Epithelial cell of alveolus of lung (primary cell): ENCODE measurements around a stretch of chr1.

DNA sequence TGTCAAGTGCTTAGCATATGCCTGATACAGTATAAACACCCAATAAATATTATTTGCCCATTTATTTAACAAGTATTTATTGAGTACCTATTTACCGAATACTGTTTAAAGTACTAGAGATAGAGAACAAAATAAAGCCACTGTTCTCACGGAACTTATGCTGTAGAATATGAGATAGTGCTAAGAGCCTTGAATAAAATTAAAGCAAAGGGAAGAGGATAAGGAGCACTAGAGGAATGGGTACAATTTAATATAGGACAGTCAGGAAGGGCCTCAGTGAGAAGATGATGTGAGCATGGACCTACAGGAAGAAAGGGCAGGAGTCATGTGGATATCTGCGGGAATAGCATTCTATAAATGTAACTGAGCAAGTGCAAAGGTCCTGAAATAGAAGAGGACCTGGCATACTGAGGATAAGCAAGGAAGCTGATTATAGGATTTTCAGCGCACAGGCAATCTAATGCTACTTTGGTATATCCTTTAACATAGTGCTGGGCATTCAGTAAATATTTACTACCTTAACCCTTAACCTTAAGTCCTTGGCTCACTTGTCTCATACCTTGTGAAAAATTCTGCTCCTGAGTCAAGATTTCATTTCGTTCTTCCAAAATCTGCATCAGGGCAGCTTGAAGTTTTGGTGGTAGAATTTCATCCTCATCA is 12.6 kb upstream of the BCAS2 start:
- RAMPAGE, long total RNA: no peak
- RRBS: no CpG with 5 or more reads among the region's 5 CpGs

DNA sequence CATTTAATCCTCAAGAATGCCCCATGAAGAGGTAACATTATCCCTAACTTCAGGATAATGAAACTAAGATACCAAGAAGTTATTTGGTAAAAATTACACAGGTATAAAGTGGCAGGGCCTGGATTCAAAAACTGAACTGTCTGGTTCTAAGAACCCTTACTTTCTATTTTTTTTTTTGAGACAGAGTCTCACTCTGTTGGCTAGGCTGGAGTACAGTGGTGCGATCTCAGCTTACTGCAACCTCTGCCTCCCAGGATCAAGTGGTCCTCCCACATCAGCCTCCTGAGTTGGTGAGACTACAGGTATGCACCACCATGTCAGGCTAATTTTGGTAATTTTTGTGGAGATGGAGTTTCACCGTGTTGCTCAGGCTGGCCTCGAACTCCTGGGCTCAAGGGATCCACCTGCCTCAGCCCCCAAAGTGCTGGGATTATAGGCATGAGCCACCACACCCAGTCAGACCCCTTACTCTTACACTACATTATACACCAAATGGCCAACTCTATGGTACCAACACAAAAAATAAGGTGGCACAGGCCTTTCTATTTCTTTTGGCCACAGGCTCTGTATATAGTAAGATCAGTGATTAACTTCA is 9.0 kb upstream of the NRAS start:
- RAMPAGE, long total RNA: no peak
- RRBS: no CpG with 5 or more reads among the region's 3 CpGs

DNA sequence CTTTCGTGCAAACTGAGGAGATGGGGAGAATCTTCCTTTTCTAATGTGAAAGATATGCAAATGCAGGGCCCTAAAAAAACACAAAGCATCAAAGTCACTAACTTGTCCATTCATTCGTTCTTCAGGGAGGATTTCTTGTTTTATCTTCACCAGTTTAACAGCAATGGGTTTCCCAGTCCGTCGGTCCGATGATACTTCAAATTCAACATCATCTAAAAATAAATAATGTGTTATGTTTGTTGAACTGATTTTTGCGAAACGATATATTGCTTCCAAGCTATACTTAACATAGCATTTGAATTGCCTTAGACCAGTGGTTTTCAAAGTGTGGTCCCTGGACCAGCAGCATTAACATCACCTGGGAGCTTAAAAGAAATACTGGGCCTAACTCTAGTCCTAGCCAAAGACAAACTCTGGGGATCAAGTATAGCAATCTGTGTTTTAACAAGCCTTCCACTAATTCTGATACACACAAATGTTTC is 19.9 kb downstream of the CSDE1 start:
- RAMPAGE, long total RNA: no peak
- RRBS: no CpG with 5 or more reads among the region's 7 CpGs

DNA sequence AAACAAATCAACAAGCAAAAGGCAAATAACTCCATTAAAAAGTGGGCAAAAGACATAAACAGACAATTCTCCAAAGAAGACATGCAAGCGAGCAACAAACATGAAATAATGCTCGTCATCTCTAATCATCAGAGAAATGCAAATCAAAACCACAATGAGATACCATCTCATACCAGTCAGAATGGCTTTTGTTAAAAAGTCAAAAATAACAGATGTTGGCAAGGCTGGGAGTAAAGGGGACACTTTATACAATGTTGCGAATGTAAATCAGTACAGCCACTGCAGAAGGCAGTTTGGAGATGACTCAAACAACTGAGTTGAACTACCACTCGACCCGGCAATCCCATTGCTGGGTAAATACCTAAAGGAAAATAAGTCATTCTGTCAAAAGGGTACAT is 26.1 kb downstream of the TSPAN2 start:
- RAMPAGE, long total RNA: no peak
- RRBS: no CpG with 5 or more reads among the region's 5 CpGs

DNA sequence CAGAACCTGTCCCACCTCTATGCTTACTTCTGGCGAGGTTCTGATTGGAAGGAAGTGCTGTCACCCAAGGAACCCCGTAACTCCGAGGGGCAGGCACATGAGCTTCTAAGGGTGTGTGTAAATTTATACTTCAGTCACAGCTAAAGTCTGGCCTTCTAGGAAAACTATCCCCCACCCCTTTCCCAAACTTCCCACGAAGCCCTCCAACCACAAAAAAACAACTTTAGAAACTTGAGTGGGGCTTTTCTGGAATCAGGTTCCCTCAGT is 3.9 kb downstream of the TSPAN2 start:
- RAMPAGE, long total RNA: no peak
- RRBS: no CpG with 5 or more reads among the region's 4 CpGs

DNA sequence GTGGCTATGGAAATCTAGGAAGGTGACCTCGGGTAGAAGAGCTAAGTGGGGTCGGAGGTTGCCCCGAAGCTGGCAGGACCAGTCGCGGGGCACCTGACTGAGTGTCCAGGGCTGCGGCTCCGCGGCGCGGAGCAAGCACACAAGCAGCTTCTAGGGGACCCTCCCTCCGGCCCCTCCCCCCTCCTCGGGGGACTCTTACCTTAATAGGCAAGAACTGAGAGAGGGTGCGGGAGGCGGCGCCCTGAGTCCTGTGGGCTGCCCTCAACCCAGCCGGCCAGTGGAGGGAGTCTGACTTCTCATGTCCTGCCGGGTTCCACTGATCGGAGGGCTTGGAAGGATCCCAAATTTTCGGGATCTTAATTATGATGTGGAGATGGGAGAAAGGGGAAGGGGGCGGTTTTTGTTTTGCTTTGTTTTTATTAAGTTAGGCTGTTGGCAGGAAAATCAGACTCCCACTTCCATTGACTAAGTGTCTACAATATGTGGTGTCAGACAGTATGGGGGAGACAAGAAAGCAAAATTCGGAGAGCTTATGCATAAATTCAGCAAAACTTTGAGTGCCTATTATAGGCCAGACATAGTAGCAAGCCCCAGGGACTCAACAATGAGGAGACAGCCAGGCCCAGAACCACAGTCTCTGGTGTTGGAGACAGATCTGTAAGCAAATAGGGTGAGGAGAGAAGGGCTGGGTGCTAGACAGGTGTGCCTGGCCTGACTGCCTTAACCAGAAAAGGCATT is 701 bp upstream of the TSPAN2 start:
- RAMPAGE, long total RNA: no peak
- RRBS: no CpG with 5 or more reads among the region's 21 CpGs

DNA sequence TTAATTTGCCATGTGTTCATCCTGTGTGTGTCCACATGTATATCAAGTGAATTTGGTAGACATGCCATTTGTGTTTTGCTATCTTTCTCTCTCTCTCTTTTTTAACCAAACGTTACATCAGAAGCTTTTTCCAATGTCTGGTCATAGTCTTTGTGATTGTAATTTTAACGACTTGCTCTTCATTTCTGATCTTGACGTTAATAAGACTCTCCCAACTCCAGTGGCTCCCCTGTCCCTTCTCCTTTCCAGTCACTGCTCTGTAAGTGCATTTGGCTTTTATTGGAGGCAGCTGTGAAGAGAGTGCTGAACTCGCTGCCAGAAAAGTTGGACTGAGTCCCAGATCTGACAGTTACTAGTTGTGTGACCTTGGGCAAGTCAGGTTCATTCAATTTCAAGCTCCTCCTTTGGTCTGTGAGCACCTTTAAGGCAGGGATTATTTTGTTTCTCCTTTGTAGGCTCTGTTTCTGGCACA is 109.6 kb upstream of the TSPAN2 start:
- RAMPAGE, long total RNA: no peak
- RRBS: no CpG with 5 or more reads among the region's 4 CpGs

GRCh38 chr1:115266521-115267161 is 71.4 kb downstream of the NGF start:
- RAMPAGE, long total RNA: no peak
- RRBS: no CpG with 5 or more reads among the region's 10 CpGs

DNA sequence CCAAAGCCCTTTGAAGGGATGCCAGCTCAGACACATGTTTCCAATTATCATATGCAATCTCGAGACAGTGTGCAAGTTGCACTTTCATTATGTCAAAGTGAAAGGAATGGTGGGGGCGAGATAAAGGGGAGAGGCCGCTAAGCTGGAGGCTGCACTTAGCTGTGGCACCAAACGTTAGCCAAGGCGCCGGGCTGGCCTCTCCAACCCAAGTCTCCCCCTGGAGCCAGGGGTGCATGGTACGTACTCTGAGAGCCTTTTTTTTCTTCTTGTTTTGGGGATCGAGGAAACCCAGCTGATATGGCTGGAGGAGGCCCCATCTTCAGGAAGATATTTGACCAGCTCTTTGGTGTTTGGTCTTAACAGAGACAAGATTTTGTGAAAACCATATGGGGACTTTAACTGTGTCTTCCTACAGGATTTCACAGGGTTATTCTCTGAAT is 57.9 kb downstream of the NGF start:
- RAMPAGE, long total RNA: no peak
- RRBS: no CpG with 5 or more reads among the region's 8 CpGs

DNA sequence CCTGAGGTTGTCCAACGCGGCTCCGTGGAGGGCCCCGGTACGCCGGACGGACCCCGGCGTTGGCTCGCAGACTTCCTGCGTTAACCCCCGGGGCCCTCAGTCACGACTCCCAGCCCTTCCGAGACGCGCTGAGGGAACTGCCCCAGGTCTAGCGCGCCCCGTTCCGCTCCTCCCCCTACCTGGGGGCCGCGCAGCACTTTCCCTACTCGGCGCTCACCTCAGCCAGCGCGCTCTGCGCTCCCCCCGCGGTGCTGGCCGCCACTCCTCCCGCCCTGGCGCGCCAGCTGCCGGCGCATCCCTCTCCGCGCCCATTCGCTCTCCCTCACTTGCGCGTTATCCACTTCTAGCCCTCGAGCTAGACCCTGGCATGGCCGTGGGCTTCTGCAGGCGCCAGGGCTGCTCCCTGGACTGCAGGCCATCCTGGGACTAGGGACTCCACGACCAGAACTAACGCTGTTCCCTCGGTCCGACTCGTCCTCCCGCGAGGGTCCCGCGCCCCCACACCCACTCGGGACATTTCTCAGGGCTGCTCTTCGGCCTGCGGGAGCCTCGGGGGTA is 438 bp downstream of the NGF start:
- RAMPAGE, long total RNA: no peak
- RRBS: no CpG with 5 or more reads among the region's 56 CpGs

DNA sequence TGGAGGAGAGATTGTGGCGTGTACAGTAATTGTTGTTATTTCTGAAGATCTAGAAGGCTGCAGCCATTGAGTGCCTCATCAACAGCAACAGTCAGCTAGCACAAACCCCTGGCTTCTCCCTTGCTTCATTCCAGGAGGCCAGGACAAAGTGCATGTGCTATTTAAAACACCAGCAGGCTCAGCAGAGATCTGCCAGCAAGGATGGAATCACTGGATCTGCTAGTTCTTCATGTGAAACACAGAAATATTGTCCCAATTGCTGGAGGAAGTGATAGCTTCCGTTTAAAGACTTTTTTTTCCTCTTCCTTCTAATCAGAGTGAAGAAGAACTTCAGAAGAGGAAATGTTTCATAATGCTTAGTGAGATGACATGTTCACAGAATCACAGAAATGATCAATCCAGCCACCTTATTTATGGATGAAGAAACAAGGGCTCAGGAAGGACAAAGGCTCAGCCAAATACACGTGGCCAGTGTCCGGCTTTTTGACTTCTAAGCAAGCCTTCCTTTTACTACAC is 3.0 kb upstream of the NGF start:
- RAMPAGE, long total RNA: no peak
- RRBS: no CpG with 5 or more reads among the region's 4 CpGs

DNA sequence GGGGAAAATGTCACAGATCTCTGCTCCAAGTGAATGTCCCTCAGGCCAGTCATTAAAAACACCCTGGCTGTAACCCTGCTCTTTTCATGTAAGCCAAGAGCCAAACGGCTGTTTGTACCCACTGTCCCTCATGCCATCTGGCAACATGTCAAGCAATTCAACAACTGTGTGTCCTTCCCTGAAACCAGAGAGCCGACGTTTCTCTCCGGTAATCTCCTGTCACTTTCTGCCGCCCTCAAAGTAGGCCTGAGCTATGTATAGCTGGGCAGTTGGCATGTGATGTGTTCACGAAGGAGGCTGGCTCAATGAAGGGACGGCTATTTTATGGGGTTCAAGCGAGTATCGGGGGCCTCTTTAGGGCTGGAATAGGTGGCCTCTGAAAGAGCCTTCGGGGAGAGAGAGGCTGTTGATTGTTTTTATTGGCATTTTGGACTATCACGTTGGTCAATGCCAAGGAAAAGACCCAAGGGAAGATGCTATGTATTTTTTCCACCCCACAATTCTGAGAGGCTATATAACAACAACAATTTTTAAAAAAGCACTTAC is 14.5 kb downstream of the CASQ2 start:
- RAMPAGE, long total RNA: no peak
- RRBS: no CpG with 5 or more reads among the region's 11 CpGs

GRCh38 chr1:115767277-115767971 is 1.1 kb downstream of the CASQ2 start:
- RAMPAGE, long total RNA: no peak
- RRBS: no CpG with 5 or more reads among the region's 7 CpGs

GRCh38 chr1:116167625-116168295 is 56.6 kb downstream of the MAB21L3 start:
- RAMPAGE, long total RNA: no peak
- RRBS: 50% methylated on average over 8 of the region's 36 CpGs

DNA sequence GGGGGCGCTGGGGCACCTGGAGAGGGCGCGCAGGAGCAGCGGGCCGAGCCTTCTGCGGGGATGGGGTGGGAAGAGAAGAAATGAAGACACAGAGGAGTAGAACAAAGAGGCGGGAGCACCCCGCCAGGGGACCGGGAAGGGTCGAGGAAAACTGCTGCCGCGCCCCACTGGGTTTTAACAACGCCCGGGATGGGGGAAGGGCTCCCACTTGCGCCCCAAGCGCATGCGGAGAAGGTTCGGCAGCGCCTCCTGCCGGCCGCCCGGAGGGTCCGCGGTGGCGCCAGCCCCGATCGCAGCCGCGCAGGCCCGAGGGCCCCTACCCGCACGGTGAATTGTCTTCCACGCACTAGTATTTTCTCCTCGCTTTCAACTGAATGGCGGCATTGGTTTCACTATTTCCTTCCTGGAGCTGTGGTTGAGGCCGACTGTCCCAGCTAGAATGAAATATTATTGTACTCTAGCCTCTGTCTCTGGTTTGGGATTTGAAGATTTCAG is 57.1 kb downstream of the MAB21L3 start:
- RAMPAGE, long total RNA: no peak
- RRBS: 1% methylated on average over 12 of the region's 36 CpGs

GRCh38 chr1:116358990-116359765 is 13.9 kb upstream of the ATP1A1 start:
- RAMPAGE, long total RNA: no peak
- RRBS: no CpG with 5 or more reads among the region's 2 CpGs

GRCh38 chr1:116383857-116384309 is 10.8 kb downstream of the ATP1A1 start:
- RAMPAGE, long total RNA: no peak
- RRBS: no CpG with 5 or more reads among the region's 2 CpGs

DNA sequence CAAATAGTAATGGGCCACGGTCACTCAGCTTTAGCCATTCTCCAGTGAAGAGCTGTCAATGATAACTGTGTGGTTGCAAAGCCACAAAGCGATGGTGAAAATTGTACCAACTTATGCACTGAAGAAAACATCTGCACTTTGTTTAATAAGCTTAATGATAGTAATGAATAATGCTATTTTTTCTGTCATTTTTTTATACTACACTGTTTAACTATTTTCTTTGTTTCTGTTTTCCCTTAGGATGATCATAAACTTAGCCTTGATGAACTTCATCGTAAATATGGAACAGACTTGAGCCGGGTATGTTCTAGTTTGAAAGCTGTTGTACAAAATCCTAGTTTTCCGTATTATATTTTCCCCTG is 11.5 kb downstream of the ATP1A1 start:
- RAMPAGE, long total RNA: no peak
- RRBS: no CpG with 5 or more reads among the region's 5 CpGs

- RAMPAGE, long total RNA: no peak
- RRBS: no CpG with 5 or more reads among the region's 9 CpGs
Measured at GRCh38 chr1:116387634-116388363, 14.8 kb downstream of the ATP1A1 start.

GRCh38 chr1:116393162-116393685 is 20.2 kb downstream of the ATP1A1 start:
- RAMPAGE, long total RNA: no peak
- RRBS: no CpG with 5 or more reads among the region's 7 CpGs